Amniotic epithelial cell (primary cell): ENCODE results near the genes ADH1B, ADH1C, LAMTOR3 and DDIT4L.

- RRBS = no CpG with 5 or more reads among the region's 1 CpG
Observed at GRCh38 chr4:94759957-94760156, 2.1 kb downstream of the BMPR1B start.

GRCh38 chr4:94995448-94996458 lies 238.0 kb downstream of the BMPR1B start:
- RRBS = no CpG with 5 or more reads among the region's 13 CpGs

DNA sequence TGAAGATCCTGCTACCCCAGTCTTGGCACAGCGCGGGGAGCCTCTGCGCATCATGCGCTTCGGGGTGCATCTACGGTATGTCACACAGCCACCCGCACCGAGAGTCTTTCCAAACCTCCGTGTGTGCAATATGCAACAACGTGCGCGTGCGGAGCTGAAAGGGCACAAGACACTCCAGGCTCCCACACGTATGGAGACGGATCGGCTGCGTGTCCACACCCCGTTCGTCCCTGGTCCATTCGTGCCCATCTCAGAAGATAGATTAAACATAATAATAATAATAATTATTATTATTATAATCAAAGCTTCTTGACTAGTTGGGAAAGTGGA lies 533 bp downstream of the UNC5C start:
- RRBS = no CpG with 5 or more reads among the region's 20 CpGs

DNA sequence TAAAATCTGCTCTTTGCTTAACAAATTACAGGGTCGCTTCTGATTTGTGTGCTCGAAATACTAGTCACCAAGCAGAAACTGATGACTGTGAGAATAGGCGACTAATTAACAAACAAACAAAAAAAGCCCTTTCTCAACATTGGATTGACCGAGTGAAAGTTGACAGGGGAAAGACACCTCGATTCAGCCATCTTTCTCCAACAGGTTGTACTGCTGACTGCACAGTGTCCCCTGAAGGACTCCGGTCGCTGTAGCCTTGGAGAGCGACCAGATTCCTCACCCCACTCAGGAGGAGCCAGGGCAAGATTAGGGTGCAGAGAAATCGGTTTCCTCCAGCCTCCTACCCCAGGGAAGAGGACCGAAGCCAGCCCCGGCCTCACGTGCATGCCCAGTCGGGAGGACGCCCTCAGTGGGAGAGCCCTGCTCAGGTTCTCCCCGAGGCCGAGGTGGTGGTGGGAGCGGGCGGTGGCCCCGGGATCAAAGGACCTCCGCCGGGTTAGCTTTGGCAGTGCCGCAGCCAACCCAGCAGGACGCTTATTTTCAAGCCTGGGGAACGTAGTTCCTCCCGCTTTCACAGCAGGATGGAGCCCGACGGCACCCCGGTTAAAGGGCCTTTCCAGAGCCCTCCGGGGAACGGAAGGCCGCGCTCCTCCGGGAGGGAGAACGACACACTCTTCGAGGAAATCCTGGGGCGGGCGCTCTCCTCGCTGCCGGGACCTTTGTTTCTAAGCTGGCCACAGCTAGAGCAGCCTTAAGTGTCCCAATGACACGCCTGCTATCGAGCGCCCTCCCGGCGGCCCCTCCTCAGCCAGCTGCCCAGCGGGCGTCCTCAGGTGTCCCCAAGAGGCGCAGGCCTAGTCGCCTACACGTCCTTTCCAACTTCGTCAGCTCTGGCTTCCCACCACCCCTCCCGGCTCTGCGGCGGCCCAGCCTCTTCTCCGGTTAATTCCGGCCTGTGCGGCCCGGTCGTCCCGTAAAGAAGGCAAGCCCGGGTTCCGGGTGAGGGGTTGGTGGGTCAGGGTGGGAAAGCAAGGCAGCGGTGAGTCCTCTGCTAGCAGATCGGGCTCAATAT lies 848 bp upstream of the RAP1GDS1 start:
- RRBS = 2% methylated on average over 13 of the region's 63 CpGs

GRCh38 chr4:98284607-98285101 lies 23.5 kb downstream of the RAP1GDS1 start:
- RRBS = no CpG with 5 or more reads among the region's 4 CpGs

DNA sequence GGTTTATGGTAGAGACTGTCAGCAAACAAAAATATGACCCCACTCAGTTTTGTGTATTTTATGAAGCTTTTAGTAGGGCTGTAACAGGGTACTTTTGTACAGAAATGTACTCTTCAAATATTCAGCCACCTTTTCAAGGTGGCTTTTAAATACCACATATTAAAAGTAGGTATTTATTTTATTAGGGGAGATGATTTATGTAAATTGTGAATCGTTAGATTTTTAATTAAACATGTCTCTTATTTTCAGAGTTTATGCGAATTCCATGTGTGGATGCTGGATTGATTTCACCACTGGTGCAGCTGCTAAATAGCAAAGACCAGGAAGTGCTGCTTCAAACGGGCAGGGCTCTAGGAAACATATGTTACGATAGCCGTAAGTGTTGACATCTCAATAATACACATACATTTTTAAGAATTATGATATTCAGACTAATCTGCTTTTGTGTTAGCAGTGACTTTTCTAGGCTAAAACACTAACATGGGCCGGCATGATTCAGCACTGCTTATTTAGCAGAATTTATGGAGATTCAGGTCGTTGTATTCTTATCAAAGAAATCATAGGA lies 91.1 kb downstream of the RAP1GDS1 start:
- RRBS = no CpG with 5 or more reads among the region's 7 CpGs

DNA sequence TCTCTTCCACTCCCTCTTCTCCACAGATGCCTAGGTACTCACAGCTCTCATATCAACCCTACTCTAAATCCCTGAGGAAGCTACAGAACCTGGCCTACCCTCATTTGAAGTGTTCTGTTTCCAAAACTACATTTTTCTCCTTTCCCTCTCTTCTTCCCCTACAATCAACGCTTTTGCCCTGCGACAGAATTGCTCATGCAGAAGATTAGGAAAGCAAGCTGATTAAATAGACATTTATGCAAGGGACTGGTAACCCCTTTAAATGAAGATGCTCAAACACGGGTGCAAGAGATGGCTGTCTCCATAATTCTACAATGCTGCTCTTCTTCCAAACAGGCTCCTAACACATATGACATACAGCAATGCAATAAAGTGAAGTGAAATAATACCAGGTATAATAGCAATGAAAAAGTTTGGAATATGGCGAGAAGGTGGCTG lies 55.9 kb downstream of the TSPAN5 start:
- RRBS = no CpG with 5 or more reads among the region's 4 CpGs

- RRBS = no CpG with 5 or more reads among the region's 14 CpGs
Observed at GRCh38 chr4:98874490-98875130, 54.3 kb downstream of the EIF4E start.

- RRBS = no CpG with 5 or more reads among the region's 8 CpGs
Observed at GRCh38 chr4:98996554-98996857, 985 bp downstream of the METAP1 start.

DNA sequence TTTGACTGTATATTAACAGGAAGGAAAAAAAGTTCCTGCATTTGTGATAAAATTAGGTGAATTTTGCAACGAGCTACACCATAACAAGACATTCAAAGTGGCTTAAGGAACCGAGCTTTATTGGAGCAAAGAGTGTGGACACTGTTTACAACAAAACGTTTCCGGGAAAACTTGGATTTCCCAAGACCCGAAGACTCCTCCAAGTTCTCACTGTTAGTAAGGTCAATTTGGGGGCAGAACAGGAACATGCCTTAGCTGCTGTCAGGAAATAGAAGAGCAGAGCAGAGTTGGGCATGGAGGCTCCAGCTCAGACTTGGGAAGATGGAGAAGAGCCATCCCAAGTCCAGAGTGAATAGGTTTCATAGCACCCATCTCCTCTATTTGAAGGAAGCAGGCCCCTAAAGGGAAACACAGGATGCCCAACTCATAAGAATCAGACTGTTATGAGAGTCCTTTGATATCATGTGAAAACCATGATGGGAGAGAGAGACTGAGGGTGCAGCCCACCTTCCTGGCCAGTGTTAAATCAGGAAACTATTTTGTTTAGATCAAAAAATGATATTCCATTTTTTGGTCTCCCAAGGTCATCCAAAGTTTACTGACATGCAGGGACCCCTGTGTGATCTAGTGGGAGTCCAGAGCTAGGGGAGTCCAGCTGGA lies 16.4 kb downstream of the ADH6 start:
- RRBS = no CpG with 5 or more reads among the region's 5 CpGs

DNA sequence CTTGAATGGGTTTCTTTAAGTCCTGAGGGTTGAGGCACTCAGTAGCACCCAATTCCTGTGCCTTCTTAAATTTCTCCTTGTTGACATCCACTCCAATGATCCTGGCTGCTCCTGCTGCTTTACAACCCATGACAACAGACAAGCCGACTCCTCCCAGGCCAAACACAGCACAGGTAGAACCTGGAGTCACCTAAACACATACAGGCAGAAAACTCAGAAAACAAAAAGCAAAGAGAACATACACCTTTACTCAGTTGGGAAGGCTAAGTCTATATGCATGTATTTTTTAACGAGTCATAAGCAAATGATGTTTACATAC lies 10.3 kb downstream of the ADH6 start:
- RRBS = no CpG with 5 or more reads among the region's 2 CpGs

- RRBS = no CpG with 5 or more reads among the region's 6 CpGs
Observed at GRCh38 chr4:99321211-99321972, at the start of gene ADH1B. Gene ADH1B (minus strand): TSS chr4:99321401.

GRCh38 chr4:99352622-99353600 lies at the start of gene ADH1C:
Gene ADH1C (minus strand): TSS chr4:99352746.
- RRBS = no CpG with 5 or more reads among the region's 11 CpGs

- RRBS = no CpG with 5 or more reads among the region's 1 CpG
Observed at GRCh38 chr4:99381595-99382080, 29.1 kb upstream of the ADH1C start.

GRCh38 chr4:99821826-99822421 lies 5.3 kb downstream of the DAPP1 start:
- RRBS = no CpG with 5 or more reads among the region's 4 CpGs

- RRBS = 50% methylated on average over 2 of the region's 51 CpGs
Observed at GRCh38 chr4:99893809-99894865, at the start of gene LAMTOR3. Gene LAMTOR3 (minus strand): TSS chr4:99894427.

- RRBS = 3% methylated on average over 13 of the region's 38 CpGs
Observed at GRCh38 chr4:100190368-100191151, at the start of gene DDIT4L. Gene DDIT4L (minus strand): TSS chr4:100190468.

- RRBS = no CpG with 5 or more reads among the region's 4 CpGs
Observed at GRCh38 chr4:101143520-101144514, 203.5 kb downstream of the PPP3CA start.

DNA sequence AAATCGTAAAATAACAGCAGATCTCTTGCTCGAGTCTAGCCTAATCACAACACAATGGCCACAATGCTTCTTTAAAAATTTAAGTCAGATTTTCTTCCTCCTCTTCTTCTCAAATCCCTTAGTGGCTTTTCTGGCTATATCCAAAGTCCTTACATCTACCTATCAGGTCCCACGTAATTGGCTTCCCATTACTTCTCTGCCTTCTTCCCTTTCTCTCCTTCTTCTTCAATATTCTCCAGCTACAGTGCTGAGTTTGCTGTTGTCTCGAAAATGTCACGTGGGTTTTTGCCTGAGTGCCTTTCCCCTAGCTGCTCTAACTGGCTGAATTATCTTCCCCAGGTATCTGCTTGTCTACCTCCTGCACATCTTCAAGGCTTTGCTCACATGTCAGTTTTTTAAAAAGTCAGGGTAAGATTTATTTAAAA lies 90.9 kb upstream of the BANK1 start:
- RRBS = no CpG with 5 or more reads among the region's 5 CpGs

DNA sequence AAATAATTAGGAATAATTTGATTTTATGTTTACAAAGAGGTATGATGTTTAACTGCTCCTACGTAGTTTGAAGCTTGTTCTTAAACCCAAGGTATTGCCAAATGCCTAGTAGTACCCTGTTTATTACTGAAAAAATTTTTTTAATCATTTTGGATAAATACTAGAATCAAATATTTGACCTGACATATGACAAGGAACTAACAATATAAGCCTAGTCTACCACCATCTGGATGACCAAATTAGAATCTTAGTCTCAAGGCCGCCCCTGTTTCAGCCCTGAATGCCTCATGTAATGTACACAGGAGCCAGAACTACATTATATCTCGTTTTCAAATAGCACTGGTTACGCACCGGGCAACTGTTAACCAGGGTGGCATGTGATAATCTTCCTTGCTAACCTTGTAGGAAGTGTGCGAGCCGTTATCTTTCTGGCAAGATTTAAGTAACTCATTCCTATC lies 1.6 kb downstream of the SLC39A8 start:
- RRBS = no CpG with 5 or more reads among the region's 7 CpGs